Myometrial cell (primary cell): ENCODE measurements around the genes PLA2G6 and CBX6.

DNA sequence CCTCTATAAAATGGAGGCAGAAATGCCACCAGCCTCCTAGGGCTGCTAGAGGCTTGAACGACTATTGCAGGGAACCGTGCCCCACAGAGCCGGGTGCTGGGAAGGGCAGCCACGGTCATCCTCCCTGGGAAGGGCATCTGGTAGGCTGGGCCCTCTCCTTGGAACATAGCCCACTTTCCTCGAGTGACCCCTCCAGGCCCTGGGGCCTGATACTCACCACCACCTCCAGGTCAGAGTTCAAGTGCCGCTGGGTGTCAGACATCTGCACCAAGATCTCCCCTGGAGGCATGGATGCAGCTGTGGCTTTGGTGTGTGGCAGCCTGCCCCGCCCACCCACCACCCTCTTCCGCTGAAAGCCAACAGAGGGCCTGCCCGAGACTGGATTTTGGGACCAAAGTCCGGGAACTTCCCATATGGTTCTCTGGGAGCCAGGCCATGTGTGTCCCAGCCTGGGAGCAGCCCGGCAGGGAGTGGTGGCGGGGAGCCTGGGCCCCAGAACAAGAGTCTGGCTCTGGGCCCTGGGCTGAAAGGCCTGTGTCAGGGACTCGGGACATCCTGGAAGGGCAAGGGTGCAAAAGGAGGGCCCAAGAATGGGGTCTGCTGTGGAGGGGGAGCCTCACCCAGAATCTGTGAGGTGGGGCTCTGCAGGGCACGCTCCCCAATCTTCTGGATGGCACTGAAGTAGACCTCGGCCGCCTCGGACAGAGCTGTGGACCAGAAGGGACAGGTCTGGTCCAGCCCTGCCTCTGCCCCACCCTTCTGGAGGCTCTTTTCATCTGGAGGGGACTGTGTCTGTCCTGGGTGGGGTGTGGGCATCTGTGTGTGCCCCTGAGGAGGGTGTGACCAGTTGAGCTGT is 2.6 kb downstream of the BAIAP2L2 start:
- RAMPAGE, long total RNA, result no peak

DNA sequence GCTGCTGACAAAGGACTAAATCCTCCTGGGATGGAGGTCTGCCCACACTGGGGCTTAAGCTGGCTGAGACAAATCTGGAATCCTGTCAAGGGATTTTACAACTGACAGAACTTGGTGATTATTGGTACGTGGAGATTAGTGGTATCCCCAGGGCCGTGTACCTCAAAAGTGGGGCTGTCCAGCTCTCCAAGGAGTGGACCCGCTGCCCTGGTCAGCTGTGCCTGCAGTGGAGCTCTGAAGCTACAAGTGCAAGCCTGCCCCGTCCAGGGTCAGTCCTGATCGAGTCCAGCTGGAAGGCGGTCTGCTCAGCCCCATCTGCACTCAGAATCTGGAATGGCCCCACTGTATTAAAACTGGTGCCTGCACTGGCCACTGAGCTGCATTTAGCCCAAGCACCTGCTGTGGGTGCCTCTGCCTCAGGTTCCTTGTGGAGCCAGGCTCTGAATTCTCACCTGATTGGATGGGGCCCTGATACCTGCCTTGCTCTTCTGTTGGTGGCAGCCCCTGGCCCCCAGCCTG is 14.3 kb downstream of the PLA2G6 start:
- RAMPAGE, long total RNA, result no peak

DNA sequence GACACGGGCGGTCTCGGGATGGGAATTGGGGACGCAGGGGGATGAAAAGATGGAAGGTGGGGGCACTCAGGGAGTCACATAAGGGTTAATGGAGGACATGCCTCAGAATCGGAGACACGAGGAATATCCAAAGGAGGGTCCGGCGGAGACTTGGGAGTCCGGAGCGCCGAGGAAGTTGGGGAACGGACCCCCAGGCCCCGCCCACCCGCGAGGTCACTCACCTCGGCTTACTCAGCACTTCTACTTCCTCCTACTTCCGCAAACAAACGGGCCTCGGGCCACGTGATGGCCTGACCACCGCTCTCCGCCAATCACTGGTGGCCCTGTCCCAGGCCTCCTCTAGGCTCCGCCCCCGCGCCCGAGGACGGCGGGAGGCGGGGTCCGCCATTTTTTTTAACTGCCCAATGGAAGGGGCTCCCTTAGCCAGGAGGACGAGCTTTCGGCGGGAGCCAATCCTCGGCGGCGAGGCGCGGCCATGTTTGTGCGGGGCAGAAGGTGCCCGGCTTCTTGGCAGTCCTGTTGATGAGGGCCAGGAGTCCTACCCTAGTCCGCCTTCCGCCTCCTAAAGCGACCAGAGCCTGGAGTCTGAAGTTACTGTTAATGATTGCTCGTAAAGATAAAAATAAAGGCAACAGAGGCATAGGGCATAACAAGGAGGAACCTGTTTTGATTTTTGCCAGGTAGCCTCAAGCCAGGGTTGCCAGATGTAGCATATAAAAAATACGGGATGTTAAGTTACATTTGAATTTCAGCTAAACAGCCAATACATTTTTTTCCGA is at the start of gene PLA2G6:
Gene PLA2G6 (minus strand): TSS at position 268 of the 779 bp plus-strand sequence.
- RAMPAGE, long total RNA, result start-site peak on the minus strand centred at position 271 of the sequence, 27 bp wide, 6 and 6 reads in 2 replicates

DNA sequence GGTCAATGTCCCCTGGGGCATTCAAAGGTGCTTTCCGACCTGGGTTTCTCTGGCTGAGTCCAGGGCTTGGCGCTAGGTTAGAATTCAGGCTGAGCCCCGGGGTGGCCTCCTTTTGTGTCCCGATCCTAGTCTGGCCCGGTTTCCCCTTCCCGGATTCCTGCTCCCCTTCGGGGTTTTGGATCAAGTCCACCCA is 12.2 kb downstream of the MAFF start:
- RAMPAGE, long total RNA, result no peak

DNA sequence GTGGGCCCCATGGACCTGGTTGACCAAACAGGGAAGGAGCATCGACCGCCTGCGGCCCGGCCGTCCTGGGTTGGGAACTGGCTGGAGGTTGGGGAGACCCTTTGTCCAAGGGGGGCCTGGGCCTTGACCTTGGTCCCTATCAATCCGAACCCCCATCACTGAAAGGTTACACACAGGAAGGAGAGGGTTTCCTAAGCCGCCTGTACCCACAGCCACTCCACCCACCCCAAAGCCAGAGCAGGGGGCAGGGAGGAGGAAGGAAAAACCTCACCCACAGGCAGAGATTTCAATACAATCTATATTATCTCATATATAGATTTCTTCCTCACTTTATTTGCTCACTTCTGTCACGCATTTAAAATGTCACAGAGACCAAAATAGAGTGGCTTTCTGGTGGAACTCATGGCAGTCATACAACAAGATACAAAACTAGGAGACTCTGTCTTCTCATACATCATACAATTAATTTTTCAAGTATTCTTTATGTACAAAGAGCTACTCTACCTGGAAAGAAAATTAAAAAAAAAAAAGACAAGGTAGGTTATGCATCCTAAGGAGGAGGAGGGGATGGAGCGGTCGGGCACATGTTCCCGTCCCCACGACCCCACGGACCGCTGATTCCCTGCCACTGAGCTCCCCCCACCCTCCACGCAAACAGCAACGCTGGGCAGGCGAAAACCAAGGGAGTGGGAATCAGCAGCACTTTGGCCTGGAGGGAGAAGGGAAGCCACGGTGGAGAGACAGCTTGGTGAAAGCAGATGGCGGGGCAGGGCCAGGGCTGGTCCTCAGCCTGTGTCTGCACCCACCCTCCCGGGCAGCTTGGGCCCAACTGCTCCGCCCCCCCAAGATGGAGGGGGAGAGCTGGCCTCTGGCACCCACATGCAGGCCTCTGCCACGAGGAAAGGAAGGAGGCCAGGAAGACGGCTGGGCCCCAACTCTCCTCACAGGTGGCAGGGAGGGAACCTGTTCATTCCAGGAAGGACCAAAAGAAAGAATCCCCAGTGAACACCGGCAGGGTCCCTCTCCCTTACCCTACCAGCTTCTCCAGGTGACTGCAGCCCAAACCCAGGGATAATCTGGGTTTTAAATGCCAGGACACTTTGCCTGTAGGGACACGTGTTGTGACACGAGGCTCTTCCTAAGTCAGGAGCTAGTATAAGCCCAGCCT is 17.6 kb downstream of the MAFF start:
- RAMPAGE, long total RNA, result no peak

DNA sequence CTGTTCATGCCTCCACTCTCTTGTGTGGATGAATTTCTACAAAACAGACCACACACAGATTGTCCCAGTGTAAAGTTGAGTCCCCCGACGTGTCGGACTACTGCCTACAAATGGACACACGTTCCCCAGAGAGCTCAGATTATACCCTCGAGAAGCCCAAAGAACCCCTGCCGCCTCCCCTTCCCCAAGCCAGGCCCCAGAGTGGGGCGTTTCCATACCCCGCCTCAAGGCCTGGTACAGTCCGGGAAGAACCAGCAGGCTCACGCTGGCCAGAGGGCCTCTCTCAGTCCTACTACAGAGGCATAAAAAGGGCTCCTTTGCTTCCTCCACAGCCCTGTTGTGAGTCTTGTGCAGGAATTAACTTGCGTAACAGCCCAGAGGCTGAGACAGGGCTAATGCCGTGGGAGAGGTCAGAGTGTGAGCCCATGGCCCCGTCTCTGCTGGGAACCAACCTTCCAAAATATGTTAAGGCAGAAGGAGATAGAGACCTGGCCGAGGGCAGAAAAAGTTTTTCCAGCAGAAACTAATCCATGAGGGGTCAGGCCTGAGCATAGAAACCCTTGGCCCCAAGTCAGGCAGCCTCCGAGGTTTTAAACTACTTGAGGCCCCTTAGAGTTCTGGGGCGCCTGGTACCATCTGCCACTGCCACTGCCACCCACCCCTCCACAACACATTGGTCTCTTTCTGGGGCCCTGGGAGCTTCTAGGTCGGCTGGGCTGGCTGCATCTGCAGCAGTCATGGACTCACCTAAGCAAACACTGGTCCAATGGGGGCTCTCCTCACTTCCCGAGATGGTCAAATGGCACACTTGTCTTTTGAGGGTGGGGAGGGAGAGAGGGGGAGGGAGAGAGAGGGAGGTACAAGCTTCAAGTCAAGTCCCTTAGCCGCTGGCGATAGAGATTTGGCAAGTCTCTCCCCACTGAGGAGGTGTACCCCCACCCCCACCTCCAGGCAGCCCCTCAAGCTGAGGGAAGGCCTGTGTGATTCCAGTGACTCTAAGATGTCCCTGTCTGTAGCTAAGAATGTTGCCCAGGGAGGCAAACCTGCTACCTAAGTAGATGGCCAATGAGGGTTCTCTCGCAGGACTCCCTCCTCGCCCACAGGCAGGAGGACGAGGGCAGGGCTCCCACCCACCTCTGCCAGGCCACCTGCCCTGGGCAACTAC is 20.1 kb upstream of the TMEM184B start:
- RAMPAGE, long total RNA, result no peak

DNA sequence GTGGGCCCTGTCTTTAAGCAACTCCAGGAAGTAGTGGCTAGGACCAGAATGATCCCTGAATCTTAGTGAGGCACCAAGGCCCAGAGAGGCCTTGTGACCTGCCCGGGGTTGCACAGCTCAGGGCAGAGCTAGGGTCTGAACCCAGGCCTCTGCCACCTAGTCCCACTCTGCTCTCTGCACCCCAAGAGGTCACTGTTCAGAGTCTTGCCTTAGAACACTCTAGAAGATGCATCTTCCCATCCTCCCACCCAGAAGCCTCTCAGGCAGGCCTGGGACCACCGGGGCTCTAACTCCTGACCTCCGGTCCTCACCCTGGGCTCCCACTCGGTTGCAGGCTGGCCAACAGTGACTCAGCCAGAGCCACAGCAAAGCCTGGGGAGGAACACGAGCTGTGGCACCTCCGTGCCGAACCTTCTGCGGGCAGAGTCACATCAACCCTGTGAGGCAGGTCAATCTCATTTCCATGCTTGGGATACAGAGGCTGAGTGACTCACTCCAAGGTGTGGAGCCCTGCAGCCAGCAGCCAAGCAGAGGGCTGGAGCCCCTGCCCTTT is 21.6 kb downstream of the CSNK1E start:
- RAMPAGE, long total RNA, result no peak

- RAMPAGE, long total RNA, result no peak
Measured at GRCh38 chr22:38302784-38303267, 14.4 kb downstream of the CSNK1E start.

DNA sequence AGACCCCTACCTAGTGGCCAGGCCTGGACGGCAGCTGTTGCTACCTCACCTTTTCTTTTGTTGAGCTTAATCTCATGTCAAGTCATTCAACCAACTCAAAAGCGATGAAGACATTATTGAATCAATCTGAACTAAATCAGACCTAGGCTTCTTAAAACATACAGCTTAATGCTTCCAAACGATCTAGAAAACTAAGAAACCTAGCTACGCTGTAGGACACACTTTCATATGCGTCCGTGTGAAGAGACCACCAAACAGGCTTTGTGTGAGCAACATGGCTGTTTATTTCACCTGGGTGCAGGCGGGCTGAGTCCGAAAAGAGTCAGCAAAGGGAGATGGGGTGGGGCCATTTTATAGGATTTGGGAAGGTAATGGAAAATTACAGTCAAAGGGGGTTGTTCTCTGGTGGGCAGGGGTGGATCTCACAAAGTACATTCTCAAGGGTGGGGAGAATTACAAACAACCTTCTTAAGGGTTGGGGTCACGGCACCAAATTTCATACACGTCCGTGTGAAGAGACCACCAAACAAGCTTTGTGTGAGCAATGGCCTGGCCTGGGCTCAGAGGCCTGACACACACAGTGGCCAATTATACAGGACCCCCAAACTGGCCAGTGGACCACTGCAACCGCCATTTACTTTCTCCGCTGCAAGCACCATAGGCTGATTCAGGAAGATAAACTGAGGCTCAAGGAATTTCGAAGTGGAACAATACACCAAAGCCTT is 58.5 kb downstream of the KCNJ4 start:
- RAMPAGE, long total RNA, result no peak

- RAMPAGE, long total RNA, result start-site peak on the minus strand at chr22:38398498-38398940, 25 and 30 reads in 2 replicates
Measured at GRCh38 chr22:38398115-38399152, 56.6 kb downstream of the KCNJ4 start.

- RAMPAGE, long total RNA, result no peak
Measured at GRCh38 chr22:38490862-38492024, 14.9 kb downstream of the DDX17 start.

DNA sequence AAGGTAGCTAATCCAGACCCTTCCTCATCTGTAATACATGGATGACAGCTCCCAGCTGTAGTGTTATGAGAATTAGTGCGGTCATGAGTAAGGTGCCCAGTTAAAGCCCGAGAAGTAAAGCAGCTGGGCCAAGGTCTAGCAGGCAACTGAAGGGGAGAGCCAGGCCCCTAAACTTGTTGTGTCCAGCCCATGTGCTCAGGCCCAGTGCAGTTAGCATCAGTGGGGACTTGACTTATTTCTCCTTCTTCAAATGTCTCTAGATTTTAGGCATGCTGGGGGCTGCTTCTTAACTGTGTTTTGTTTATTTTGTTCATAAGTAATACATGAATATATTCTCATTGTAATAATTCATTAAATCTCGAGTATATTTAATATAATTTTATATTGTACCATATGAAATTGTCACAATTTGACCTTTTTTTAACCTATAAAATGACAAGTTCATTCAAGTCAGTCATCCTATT is 1.2 kb downstream of the CBY1 start:
- RAMPAGE, long total RNA, result no peak

DNA sequence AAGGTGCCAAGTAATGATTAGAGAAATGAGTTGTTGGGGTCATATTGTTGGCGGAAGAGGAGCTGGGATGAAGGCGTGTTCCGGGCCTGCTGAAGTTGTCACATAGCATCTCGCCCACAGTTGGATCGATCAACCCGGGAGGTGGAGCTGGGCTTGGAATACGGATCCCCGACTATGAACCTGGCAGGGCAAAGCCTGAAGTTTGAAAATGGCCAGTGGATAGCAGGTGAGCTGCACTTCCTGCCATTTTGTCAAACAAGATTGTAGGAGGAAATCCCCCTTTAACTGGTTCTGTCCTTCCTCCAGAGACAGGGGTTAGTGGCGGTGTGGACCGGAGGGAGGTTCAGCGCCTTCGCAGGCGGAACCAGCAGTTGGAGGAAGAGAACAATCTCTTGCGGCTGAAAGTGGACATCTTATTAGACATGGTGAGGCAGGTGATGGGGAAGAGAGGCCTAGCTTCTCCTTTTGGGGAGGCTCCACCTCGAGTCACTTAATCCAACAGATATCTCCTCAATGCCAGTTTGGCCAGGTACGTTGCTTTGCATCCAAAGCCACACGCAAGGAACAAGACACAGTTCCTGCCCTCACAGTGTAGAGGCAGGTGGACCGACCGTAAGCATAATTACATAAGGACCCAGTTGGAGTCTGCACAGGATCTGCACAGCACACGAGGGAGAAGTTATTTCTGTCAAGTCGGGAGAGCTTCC is 10.8 kb upstream of the TOMM22 start:
- RAMPAGE, long total RNA, result no peak

GRCh38 chr22:38864078-38864922 is 7.7 kb downstream of the CBX6 start:
- RAMPAGE, long total RNA, result no peak

- RAMPAGE, long total RNA, result start-site peak on the minus strand at chr22:38872214-38872264, 210 and 215 reads in 2 replicates
Measured at GRCh38 chr22:38871405-38872561, at the start of gene CBX6. TSS of gene CBX6 (minus strand) at chr22:38872216.

- RAMPAGE, long total RNA, result no peak
Measured at GRCh38 chr22:38963908-38964497, 6.6 kb downstream of the APOBEC3A start.

- RAMPAGE, long total RNA, result no peak
Measured at GRCh38 chr22:38964744-38965463, 7.5 kb downstream of the APOBEC3A start.

GRCh38 chr22:39017448-39018191 is 3.3 kb upstream of the APOBEC3D start:
- RAMPAGE, long total RNA, result no peak

GRCh38 chr22:39018192-39019131 is 2.5 kb upstream of the APOBEC3D start:
- RAMPAGE, long total RNA, result no peak

DNA sequence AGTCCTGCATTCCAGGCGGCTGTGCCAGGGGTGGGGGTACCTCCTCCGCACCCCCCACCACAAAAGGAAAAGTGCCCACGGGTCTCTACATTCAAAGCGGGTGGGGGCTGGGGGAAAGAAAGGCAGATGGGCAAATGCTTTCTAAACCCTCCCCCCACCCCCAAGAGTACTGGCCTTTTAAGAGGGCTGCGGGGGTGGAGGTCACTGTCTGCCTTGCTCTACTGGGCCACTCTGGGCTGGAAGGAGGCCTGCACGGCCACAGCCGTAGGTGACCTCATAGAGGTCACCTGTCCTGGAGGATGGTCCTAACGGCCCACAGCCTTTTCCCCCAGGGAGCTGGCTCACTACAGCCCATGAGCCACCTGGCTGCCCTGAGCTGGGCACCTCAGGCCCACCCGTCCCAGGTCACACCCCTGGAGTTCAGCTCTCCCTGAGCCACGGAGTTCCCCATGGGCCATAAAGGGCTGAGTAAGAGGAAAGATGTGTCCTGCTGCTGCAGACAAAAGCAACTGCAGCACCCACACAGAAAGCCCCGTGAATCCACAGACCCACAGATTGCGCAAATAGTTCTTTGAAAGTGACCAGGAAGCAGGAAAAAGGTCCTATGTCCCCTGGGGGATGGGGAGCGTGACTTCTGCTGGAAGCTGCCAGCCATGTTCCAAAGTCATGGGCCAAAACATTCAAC is 21.2 kb downstream of the CBX7 start:
- RAMPAGE, long total RNA, result no peak